CD14-positive monocyte (primary cell): ENCODE measurements around a stretch of chr1.

GRCh38 chr1:17591829-17592708 lies 52.6 kb downstream of the ARHGEF10L start:
- CAGE, long polyA plus RNA, result no peak

DNA sequence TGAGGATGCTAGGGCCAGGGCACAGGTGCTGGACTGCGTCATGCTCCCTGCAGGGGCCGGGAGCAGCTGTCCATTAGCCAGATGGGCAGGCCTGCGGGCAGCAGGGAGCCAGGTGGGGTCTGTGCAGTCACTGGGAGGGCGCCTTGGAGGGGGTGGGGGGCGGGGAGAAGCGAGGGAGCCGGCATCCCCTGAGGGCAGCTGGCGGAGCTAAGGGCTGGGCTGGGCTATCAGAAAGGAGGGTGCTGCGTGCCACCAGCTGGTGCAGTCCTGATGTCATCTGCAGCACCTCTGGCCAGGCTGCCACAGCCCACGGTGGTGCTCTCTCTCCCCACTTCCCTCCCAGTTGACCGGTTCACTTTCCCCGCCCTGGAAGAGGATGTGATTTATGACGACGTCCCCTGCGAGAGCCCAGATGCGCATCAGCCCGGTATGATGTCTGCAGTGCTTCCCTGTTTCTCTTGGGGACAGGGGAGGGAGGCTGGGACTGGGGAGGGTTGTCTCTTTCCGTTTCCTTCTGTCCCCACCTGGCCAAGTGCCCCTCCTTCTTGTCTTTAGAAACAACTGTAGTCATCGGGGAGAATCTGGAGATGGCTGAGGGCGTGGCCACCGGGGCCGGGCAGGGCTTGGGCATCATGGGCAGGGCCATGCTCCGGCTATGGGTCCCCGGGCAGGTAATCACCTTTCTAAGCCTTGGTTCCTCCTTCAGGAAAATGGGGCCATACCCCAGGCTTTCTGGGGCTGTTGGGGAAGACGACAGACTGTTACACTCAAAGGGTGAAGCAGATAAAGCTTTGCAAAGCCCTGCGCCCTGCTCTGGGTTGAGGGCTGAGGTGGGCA lies 63.9 kb downstream of the ARHGEF10L start:
- CAGE, long polyA plus RNA, result no peak

- CAGE, long polyA plus RNA, result no peak
These were observed 66.2 kb downstream of the ARHGEF10L start for GRCh38 chr1:17605562-17606300.

DNA sequence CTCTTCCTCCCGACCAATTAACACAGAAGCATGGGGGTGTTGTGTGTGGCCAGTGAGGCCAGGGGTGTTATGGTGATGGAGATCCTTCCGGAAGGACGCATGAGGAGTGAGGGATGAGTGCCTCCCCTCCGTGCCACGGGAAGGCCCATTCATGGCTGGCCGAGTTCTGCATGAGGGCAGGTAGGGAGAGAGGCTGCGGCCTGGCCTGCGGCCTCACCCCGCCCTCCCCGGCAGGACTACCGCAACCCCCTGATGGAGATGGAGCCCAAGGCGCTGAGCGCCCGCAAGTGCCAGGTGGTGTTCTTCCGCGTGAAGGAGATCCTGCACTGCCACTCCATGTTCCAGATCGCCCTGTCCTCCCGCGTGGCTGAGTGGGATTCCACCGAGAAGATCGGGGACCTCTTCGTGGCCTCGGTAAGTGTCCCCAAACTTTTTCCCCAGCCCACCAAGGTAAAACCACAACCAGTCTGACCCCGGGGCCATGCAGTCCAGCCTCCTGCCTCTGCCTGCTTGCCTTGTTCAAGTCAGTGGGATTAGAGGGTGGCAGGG lies 83.3 kb downstream of the ARHGEF10L start:
- CAGE, long polyA plus RNA, result no peak

- CAGE, long polyA plus RNA, result no peak
These were observed 181.3 kb upstream of the KLHDC7A start for GRCh38 chr1:18299423-18299825.

DNA sequence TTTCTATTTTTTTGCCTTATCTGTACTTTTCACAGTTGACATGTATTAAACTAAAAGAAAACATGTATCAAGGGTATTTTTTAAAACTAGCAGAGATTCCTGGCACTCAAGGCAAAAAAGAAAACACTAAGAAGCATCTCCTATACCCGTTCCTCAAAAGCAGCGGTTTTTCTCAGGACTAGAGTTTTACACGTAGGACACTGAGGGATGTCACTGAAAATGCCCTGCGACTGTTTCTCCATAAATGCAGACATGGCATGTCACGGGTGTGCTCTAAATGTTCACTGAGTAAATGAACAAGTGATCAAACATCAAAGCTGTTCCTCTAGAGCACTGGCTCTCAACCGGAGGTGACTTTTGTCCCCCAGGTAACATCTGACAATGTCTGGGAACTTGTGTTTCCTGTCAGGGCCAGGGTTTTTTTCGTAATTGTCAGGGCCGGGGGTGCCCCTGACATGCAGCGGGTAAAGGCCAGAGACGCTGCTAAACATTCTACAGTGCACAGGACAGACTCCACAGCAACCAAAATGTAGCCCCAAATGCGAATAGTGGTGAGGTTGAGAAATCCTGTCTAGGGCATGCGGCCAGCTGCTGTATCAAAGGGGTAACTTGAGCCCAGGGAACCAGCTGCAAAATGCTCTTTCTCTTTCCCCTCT lies 2.1 kb downstream of the ALDH4A1 start:
- CAGE, long polyA plus RNA, result no peak

DNA sequence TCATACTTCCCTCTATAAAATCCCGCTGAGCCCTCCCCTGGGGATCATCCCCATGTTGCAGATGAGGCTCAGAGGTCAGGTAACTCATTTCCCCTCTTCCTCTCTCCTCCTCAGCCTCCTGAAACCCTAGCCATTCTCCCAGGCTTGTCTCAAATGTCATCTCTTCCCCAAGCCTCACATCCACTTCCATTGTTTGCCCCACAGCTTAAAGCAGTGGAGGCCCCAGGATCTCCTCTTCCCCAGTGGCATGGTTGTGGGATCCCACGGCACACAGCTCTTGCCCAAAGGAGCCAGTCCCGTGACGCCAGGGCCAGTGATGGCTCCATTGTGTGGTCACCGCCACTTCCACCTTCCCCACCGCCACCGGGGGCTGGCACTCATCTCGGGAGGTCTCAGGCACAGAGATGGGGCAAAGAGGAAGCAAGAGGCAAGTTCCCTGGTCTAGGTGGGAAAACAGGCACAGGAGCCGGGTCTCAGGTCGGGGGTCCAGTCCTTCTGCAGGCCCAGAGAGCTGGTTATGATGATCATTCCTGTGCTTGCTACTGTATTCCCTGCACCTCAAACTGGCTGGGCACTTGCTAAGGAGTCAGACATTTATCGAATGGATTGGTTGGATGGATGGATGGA lies 22.9 kb upstream of the ALDH4A1 start:
- CAGE, long polyA plus RNA, result no peak

DNA sequence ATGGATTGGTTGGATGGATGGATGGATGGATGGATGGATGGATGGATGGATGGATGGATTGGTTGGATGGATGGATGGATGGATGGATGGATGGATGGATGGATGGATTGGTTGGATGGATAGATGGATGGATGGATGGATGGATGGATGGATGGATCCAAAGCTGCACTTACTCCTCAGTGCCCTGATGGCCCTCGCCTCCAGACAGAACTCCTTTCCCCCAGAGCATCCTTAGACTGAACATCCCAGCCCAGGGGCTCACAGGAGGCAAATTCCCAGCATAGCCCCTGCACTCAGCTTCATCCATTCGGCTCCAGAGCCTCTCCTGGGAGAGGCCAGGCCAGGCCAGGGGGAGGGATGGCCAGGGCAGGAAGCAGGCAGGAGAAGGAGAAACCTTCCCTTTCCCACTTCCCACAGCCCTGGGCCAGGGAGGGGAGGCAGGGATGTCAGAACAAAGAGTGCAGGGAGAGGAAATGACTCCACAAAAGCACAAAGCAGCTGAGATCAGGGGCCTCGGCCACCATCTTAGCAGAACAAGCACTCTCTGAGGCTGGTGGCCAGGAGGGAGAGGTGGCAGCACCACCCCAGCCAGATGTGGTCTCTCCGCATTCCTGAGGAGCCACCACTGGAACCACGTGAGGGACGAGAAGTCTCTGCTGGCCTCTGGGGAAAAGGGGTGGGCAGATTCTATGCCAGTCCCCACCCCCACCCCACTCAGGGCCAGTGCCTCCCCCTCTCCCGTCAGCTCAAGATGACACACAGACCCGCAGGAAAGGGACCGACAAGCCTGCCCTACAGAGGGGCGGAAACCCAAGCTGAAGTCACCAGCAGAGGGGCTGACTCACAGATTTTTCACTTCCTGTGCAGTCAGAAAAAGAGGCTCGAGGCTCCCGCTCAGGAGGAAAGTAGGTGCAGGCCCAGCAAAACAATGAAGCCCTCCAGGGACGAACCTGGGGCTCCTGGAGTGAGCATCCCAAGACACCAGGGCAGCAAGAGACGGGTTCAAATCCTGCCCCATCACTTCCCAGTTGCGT lies 24.0 kb upstream of the ALDH4A1 start:
- CAGE, long polyA plus RNA, result no peak

- CAGE, long polyA plus RNA, result no peak
These were observed 7.9 kb downstream of the IFFO2 start for GRCh38 chr1:18948428-18949042.

DNA sequence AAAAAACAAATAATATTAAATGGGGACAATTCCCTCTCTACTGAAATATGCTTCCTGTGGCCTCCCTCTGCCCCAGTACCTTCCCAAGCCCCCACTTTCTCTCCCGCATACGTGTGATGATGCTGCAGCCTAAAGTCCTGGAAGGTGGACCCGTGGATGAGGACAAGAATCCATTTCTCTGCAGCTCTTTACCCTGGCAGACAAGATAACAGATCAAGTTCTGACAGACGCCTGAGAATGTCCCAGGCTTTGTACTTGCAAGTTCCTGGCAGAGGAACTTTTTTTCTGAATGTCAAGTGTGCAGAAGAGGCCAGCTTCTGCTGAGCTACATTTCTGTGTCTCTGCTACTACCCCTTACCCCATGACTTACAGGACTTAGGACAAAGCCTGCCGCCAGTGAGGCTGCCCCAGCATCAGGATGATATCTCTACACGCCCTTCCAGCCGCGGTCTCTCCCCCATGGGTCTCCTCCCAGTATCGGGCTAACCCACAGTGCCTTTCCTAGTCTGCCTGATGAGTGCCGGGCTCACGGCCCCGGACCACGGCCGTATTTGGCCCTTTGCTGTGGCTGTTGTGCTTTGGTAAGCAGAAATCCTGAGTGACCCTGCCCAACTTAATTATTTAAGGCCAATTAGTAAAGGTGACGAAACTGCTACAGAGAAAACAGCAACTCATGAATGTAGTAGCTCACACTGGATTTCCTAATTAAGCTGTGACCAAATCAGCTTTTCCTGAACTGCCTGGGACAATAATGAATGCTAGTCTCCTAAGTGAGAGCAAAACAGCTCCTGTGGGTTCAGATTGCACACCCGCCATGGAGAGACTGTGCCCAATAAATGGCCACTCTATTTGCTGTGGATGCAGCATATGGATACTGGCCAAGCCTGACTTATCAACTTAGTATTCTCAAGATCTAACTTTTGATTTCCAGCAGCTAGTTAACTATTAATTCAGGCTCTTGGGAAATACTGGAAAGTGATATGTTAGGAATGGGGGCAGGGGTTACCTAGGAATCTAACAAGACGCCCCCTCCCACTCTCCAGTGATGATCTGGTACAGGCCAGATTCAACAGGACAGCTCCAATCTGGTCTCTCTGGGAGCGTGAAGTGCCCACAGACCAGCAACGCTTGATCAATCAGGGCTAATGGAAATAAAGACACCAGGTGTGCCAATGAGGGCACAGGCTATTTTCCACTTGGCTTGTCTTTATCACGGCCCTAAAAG lies 123.2 kb upstream of the IFFO2 start:
- CAGE, long polyA plus RNA, result no peak

GRCh38 chr1:19089485-19090009 lies 120.5 kb downstream of the UBR4 start:
- CAGE, long polyA plus RNA, result no peak

GRCh38 chr1:19160397-19161336 lies 49.4 kb downstream of the UBR4 start:
- CAGE, long polyA plus RNA, result no peak

DNA sequence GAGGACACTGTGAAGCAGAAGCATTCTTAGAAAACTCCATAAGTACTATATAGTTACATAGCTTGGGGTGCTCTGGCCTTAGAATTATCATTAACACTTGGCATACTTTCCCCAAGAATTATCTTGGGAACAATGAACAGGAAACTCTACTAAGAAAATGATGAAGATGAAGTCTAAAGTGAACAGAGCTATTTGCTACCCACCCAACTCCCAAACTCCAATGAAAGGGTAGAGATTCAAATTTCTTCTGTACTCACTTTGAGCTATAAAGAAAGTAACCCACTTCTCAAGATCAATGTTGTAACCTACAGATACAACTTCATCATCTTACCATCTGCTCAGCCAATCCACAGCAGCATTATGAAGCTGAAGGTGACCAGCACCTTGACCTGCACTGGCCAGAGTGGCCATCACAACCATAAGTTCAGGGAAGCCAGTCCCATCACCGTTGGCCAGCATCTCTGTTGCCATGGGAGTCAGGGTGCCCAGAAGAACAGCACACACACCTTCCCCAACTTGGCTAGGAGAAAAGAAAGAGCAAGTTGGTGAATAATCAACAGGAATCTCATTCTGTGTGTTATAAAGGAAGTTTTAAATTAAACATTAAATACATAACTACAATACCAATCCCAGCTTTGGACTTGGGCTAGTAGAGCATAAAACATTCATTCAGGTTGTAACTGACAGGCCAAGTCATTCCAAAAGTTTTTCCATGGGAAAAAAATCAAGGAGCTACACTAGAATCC lies 46.0 kb downstream of the UBR4 start:
- CAGE, long polyA plus RNA, result no peak

GRCh38 chr1:19164788-19165029 lies 45.4 kb downstream of the UBR4 start:
- CAGE, long polyA plus RNA, result no peak

DNA sequence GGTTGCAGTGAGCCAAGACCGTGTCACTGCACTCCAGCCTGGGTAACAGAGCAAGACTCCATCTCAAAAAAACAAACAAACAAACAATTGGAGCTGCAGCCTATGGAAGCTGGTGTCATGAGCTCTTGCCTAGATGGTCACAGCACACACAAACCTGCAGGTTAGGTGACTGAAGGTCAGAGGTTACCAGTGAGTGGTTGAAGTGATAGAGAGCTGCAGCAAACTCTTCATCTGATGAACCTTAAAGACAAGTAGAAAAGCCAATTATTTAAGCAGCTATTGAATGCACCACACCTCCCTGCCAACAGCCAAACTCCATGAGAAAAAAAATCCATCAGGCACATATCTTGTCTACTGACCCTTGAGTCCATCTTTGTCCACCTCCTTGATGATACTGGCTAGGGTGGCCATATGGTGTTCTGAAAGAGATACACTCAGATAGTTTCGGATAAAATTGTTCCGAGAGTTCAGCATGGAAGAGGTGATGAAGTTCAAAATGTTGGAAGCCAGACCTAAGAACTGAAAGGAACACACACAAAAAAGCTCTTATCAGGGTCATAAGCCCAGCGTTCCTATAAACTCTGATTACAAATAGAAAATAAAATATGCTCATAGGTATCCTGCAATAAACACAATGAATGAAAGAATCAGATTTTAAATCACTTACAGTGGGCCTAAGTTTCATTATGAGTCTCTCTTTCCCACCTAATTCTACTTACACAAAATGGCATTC lies 26.2 kb downstream of the UBR4 start:
- CAGE, long polyA plus RNA, result no peak

DNA sequence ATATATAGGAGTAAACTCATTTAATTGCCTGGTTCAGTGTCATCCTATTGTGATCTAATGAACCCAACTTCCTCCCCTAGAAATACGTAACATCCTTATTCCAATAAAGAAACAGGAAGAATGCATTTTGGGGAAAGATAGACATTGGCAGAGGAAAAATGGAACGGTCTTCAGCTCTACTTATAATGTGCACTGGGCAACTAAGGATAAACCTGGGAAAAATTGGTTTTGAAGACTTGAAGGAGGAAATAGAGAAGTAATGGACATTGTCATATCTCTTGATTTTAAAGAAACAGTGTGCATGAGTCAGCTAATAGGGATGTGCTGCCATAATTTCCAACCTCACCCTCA lies 5.5 kb downstream of the UBR4 start:
- CAGE, long polyA plus RNA, result no peak

GRCh38 chr1:19218773-19219883 lies 9.1 kb upstream of the UBR4 start:
- CAGE, long polyA plus RNA, result no peak

DNA sequence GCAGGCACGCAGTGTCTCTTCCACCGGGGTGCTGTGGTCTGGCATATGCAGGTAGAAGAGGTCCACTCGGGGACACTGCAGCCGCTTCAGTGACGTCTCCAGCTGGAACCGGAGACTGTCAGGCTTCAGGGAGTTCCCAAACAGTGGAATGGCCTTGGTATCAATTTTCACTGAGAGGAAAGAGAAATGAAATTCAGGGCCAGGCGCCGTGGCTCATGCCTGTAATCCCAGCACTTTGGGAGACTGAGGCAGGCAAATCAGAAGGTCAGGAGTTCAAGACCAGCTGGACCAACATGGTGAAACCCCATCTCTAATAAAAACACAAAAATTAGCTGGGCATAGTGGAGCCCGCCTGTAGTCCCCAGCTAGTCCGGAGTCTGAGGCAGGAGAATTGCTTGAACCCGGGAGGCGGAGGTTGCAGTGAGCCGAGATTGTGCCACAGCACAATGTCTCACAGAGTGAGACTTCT lies 2.3 kb downstream of the AKR7A3 start:
- CAGE, long polyA plus RNA, result no peak

- CAGE, long polyA plus RNA, result no peak
These were observed 15.6 kb downstream of the SLC66A1 start for GRCh38 chr1:19327823-19328022.

DNA sequence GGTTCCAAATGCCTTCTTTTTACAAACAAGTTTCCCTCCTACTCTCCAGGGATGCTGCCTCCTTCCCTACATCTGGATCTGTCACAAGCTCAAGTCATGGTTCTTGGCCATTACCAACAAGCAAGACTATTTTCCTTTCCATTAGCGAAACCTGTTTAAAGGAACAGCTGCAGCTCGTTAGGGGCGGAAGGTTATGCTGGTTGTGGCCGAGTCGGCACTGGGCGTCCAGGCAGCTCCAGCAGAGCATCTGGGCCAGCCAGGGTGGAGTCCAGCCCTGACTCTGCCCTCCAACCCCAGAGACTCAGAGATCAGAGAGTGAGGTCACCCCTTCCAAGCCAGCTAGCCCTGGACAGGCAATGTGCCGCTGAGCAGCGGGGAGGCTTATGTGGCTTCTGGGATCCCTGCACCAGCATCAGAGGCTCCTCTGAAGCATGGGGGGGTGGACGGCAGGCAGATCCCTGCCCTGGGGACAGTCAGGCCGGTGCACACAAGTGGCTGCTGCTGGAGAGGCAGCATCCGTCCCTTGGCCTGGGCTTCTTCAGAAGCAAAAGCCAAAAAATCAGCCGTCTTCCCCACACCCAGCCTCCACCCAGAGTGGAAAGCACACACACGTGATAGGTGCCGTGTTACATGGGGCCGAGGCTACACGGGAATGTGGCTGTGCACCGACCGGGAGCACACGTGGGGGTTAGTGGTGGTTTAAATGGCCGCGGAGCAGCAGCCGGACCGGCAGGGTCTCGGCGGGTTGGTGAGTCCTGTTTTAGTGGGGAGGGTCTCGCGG lies 30.0 kb downstream of the SLC66A1 start:
- CAGE, long polyA plus RNA, result no peak